Umbilical cord (tissue), 2 donors: ENCODE measurements around a stretch of chr2.

- RAMPAGE, long total RNA = no peak
Measured at GRCh38 chr2:13000650-13001117, 283.9 kb downstream of the TRIB2 start.

- RAMPAGE, long total RNA = no peak
Measured at GRCh38 chr2:13522815-13523640, 806.3 kb downstream of the TRIB2 start.

GRCh38 chr2:13532331-13533210 lies 815.8 kb downstream of the TRIB2 start:
- RAMPAGE, long total RNA = no peak

DNA sequence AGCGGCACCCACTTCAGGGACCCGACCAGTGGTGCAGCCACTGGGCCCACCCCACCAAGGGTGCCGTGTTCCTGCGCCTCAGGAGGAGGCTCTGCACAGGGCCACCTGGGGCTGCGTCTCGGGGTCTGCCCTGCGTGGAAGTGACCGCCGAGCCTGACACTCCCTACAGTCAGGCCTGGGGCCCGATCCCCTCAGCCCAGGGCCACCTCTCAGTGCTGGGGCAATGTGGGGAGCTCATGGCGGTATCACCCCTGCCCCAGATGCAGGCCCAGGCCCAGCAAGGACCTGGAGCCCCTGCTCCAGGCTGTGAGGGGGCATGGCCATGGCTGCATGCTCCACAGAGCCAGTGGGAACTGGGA lies 452.7 kb downstream of the LRATD1 start:
- RAMPAGE, long total RNA = no peak

DNA sequence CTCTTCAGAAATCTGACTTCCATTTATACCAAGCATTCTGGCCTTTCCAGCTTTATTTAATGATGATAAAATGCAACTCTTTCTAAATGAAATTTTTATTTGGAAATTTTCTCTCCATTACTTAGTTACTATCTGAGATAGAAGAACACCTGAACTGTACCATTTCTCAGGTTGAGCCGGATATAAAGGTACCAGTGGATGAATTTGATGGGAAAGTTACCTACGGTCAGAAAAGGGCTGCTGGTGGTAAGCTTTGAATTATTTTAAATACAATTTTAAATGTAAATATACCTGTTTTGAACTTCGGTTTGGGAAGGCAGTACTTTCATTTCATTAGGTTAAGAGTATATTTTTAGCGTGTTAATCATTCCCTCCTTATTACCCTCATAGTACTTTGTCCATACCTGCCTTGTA lies 38.2 kb downstream of the DDX1 start:
- RAMPAGE, long total RNA = no peak

- RAMPAGE, long total RNA = no peak
Measured at GRCh38 chr2:16013973-16014893, 73.9 kb downstream of the MYCN start.

GRCh38 chr2:16055911-16056562 lies 115.7 kb downstream of the MYCN start:
- RAMPAGE, long total RNA = no peak

DNA sequence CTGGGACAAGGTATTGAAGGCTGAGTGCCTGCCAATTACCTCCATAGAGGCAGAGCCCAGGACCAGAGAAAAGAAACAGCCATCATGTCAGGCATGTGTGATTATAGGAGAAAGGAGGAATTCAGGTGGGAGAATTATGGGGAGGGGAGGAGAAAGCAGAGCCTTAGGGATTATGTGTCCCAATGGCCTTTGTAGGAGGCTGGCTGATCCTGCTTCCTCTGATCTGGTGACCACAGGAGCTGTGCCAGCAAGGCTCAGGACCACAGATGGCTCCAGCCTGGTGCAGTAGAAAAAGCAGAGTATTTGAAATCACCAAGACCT lies 121.0 kb downstream of the MYCN start:
- RAMPAGE, long total RNA = no peak

GRCh38 chr2:16407275-16407788 lies 258.3 kb downstream of the CYRIA start:
- RAMPAGE, long total RNA = no peak

DNA sequence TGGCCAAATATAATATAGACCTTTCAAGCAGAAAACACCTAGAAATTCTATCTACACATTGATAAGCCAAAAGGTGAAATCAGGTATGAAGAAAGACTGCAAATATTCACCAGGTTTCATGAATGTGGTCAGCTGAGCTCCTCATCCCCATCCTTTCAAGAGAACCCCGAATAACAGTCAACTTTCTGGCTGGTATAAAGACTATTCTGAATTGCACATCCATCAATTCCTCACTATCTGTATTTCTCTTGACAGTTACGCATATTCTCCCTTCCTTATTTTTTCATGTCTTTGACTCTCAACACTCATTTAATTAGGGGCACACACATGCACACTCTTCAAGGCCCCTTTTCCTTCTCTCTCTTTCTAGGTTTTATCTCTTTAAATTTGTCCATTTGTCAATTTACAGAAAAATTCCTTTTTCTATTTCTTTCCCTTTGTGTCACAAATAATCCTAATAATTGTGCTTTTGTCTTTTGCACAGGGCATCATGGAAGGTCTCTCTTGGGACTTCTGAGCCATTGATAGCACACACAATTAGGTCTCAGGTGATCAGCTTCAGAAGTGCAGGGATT lies 117.2 kb downstream of the CYRIA start:
- RAMPAGE, long total RNA = no peak

DNA sequence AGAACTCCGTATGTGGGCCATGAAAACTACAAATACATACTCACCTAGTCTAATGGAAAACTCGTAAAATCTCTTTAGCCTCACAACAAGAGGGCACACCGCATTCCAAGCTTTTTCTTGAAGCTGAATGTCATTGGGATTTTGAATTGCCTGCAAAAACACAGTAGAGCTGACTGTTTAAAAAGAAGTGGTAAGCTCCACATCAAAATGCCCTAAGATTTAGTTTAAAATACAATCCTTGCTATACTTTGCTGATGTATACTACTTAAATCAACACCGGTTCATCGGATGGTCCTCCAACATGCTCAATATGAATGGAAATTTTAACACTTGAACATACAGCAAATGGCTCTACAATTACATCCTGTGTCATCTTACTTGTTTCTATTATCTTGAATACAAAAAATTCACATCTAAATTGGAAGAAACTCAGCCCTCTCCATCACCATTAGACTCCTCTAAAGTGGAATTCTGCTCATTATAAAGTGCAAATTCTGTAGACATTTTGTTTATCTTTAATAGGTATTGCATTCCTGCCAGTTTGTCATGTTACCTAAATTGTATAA lies 101.6 kb downstream of the CYRIA start:
- RAMPAGE, long total RNA = no peak

GRCh38 chr2:16566212-16566411 lies 99.5 kb downstream of the CYRIA start:
- RAMPAGE, long total RNA = no peak

GRCh38 chr2:16591599-16592022 lies 74.0 kb downstream of the CYRIA start:
- RAMPAGE, long total RNA = no peak

DNA sequence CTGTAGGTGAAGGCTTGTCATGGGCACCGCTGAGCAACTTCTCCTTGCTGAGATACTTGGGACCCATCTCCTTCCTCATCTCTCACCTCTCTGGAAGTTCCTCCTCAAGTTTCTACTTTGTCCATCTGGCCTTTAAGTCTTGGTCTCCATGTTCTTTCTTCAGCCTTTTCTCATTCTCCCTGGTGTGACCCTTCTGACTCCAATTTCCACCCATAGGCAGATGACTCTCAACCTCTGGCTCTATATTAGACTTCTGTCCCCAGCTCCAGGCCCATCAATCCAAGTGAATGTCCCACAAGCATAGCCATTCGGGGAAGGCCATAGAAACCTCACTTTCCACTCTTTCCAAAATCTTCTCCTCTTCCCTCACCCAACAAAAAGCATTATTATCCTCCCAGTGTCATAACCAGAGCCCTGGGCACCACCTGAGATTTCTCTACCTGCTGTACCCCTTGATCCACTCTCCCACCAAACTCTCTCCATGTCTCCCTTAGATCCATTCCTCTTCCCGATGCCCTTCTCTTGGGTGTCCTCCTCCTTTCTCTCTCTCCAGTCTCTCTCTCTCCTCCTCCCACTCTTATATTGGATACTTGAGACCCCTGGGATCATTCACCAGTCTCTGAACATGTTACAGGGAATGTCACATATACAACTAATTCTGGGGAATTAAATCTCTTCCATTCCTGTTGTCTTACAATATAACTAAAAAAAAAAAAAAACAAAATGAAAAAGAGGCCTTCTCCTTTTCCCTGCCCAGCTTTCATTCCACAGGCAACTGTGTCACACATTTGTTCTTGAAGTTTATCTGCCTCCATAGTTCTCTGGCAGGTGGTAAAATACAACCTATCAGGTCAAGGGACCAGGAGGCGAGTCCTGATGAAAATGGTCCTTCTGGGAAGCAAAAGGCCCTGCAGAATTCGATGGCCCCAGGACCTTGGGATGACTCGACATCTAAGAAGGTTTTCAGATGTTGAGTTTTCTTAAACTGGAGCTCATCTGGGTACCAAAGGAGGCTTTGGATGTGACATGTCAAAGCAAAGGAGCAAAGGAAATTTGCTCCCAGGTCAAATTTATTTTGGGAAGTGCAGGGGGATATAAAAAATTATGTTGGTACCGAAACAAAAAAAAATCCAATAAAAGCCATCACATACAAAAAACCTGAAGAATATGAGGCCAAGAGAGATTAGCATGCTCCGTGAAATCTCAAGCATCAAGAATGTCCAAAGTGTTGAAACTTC lies 59.4 kb downstream of the CYRIA start:
- RAMPAGE, long total RNA = no peak

DNA sequence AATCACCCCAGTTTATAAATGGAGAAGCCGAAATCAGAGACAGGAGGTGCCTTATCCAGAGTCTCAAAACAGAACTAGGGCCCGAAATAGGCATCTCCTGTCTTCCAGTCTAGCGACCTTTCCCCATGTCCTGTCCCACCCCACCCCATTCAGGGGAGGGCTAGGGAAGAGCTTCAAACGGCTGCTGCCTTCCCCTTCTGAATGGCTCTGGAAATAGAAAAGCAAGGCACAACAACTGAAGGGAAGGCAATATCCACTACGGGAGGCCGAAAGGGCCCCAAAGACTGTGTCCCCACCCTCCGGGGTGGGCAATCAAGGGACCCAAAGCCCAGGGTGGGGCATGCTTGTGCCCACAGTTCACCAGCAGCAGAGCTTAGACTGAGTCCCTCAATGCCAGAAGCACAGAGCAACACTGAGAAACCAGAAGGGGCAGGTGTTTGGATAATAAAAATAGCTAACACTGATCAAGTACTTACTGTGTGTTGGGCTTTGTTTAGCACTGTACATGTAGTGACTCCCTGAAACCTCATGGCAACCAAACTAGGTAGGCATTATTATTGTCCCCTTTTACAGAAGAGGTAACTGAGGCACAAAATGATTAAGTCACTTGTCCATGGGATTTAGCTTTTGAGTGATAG lies 38.5 kb downstream of the CYRIA start:
- RAMPAGE, long total RNA = no peak

- RAMPAGE, long total RNA = no peak
Measured at GRCh38 chr2:16656649-16657528, 8.7 kb downstream of the CYRIA start.

- RAMPAGE, long total RNA = no peak
Measured at GRCh38 chr2:16660826-16661101, 4.9 kb downstream of the CYRIA start.

GRCh38 chr2:16665417-16665758 lies 246 bp downstream of the CYRIA start:
- RAMPAGE, long total RNA = no peak

GRCh38 chr2:17557565-17558283 lies 17.2 kb downstream of the VSNL1 start:
- RAMPAGE, long total RNA = no peak

- RAMPAGE, long total RNA = no peak
Measured at GRCh38 chr2:17720887-17721336, 32.7 kb downstream of the SMC6 start.